ENCODE measurements around the genes CYP4F22, USHBP1 and BABAM1.

DNA sequence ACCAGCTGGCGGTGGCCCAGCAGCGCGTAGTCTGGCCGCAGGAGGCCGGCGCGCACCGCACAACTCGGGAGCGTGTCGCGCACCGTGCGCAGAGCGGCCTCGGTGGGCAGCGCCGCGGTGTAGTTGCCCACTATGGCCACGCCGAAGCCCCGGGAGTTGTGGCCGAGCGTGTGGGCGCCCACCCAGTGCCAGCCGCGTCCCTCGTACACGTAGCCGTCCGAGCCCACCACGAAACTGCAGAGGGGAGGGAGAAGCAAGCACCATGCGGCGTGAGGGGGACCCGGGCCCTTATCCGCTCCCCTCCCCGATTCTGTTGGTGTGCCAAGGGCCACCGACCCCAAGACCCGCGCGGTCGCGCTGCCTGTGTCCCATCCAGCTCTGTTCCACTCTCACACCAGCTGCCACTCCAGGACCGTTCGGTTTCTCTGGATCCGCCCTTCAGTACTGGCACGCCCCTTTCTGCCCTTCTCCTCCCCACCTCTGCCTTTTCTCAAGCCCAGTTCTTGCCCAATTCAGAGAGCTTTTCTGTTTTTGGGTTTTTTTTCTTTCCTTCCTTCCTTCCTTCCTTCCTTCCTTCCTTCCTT is 5.4 kb upstream of the RASAL3 start:
- PRO-cap, 4 experiments, result peak in 2 of 4 experiments; most common minus-strand start position 380 of the sequence (in 1)
- RAMPAGE, long total RNA, 4 experiments, result no peak in any of the 4 experiments

GRCh38 chr19:15508166-15508755 is at the start of gene CYP4F22:
Gene CYP4F22 (plus strand): TSS chr19:15508525.
- PRO-cap, 4 experiments, result peak in 1 of 4 experiments; most common plus-strand start chr19:15508525 (in 1)
- RAMPAGE, long total RNA, 4 experiments, result no peak in any of the 4 experiments

DNA sequence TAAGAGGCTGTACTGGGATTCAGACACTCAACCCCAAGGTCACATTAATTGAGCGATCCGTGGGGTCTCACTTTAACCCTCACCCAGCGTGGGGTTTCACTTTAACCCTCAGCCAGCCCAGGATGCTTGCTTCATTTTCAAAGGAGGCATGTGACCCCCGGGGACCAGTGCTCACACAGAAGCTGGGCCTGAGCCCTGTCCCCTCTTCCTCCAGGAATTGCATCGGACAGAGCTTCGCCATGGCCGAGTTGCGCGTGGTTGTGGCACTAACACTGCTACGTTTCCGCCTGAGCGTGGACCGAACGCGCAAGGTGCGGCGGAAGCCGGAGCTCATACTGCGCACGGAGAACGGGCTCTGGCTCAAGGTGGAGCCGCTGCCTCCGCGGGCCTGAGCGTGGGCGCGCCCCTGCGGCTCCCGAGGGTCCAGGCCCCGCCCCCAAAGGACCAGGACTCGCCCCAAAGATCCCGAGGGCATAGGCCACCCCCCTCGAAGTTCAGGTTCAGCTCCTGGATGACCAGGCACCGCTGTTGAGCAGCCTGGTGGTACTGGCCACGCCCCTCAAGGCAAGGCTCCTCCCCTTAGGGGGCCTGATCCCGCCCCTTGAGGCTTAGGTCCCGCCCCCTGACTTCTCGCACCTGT is 42.9 kb downstream of the CYP4F22 start:
- PRO-cap, 4 experiments, result peak in 4 of 4 experiments; most common plus-strand start position 283 of the sequence (in 1); most common minus-strand start position 248 of the sequence (in 2)
- RAMPAGE, long total RNA, 4 experiments, result no peak in any of the 4 experiments

GRCh38 chr19:15828089-15828625 is 12.7 kb upstream of the OR10H1 start:
- PRO-cap, 4 experiments, result no peak in any of the 4 experiments
- RAMPAGE, long total RNA, 4 experiments, result no peak in any of the 4 experiments

- PRO-cap, 4 experiments, result peak in 4 of 4 experiments; most common plus-strand start chr19:15837235 (in 4); most common minus-strand start chr19:15836879 (in 4)
- RAMPAGE, long total RNA, 4 experiments, result no peak in any of the 4 experiments
Measured at GRCh38 chr19:15836600-15837346, 21.3 kb upstream of the OR10H1 start.

- PRO-cap, 4 experiments, result no peak in any of the 4 experiments
- RAMPAGE, long total RNA, 4 experiments, result no peak in any of the 4 experiments
Measured at GRCh38 chr19:16087944-16088513, 11.7 kb downstream of the TPM4 start.

- PRO-cap, 4 experiments, result no peak in any of the 4 experiments
- RAMPAGE, long total RNA, 4 experiments, result no peak in any of the 4 experiments
Measured at GRCh38 chr19:16094666-16095476, 16.8 kb upstream of the RAB8A start.

DNA sequence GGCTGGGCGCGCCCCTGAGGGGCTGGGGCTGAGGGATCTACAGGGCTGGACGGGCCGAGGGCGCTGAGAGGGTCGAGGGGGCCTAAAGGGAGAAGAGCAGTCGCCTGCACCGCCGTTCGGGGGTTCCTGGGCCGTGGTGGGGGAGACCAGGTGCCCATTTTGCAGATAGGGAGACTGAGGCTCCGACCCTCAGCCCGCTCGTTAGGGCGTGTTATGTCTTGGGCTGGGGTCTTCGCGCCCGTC is 298 bp downstream of the RAB8A start:
- PRO-cap, 4 experiments, result no peak in any of the 4 experiments
- RAMPAGE, long total RNA, 4 experiments, result no peak in any of the 4 experiments

- PRO-cap, 4 experiments, result no peak in any of the 4 experiments
- RAMPAGE, long total RNA, 4 experiments, result no peak in any of the 4 experiments
Measured at GRCh38 chr19:16197080-16197353, 694 bp upstream of the AP1M1 start.

GRCh38 chr19:16529507-16530333 is 12.5 kb downstream of the CHERP start:
- PRO-cap, 4 experiments, result no peak in any of the 4 experiments
- RAMPAGE, long total RNA, 4 experiments, result no peak in any of the 4 experiments

DNA sequence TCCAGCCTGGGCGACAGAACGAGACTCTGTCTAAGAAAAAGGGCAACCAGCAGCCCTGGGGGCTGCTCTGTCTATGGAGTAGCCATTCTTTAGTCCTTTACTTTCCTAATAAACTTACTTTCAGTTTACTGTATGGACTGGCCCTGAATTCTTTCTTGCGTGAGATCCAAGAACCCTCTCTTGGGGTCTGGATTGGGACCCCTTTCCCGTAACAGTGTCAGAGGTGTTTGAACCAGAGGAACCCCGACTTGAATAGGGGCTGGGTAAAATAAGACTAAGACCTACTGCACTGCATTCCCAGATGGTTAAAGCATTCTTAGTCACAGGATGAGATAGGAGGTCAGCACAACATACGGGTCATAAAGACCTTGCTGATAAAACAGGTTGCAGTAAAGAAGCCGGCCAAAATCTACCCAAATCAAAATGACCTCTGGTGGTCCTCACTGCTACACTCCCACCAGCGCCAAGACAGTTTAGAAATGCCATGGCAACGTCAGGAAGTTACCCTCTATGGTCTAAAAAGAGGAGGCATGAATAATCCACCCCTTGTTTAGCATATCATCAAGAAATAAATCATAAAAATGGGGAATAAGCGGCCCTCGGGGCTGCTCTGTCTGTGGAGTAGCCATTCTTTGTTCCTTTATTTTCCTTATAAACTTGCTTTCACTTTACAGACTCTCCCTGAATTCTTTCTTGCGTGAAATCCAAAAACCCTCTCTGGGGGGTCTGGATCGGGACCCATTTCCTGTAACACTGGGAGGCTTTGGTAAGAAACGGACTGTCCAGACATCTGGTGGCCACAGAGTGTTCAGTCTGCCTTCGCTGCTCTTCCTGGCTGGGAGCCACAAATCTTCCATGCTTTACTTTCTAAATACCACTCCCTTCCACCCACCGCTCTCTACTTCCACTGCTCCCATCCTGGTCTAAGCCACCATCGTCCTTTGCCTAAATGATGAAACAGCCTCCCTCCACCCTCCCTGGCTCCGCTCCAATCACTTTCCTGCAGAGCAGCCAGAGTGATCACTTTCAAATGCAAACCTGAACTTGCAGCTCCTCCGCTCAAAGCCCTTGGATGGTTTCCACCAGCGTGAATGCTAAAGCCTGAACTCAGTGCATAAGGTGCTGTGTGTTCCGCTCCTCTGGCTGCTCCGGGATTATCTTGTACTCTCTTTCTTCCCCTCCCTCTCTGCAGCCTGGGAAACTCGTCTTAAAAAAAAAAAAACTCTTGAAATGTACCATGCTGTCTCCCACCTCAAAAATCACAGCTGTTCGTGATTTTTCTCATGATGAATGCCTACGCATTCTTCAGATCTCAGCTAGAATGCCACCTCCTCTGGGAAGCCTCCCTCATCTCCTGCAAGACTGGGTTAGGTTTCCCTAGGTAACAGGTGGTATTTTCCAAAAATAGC is 4.2 kb upstream of the SIN3B start:
- PRO-cap, 4 experiments, result peak in 1 of 4 experiments; most common plus-strand start position 591 of the sequence (in 1); most common minus-strand start position 755 of the sequence (in 1)
- RAMPAGE, long total RNA, 4 experiments, result no peak in any of the 4 experiments

GRCh38 chr19:17055583-17056283 is 19.5 kb downstream of the HAUS8 start:
- PRO-cap, 4 experiments, result no peak in any of the 4 experiments
- RAMPAGE, long total RNA, 4 experiments, result no peak in any of the 4 experiments

GRCh38 chr19:17090476-17091286 is 15.1 kb downstream of the MYO9B start:
- PRO-cap, 4 experiments, result peak in 1 of 4 experiments; most common plus-strand start chr19:17090823 (in 1); most common minus-strand start chr19:17090637 (in 1)
- RAMPAGE, long total RNA, 4 experiments, result no peak in any of the 4 experiments

GRCh38 chr19:17109757-17110646 is 34.4 kb downstream of the MYO9B start:
- PRO-cap, 4 experiments, result peak in 4 of 4 experiments; most common plus-strand start chr19:17110329 (in 2); most common minus-strand start chr19:17110062 (in 3)
- RAMPAGE, long total RNA, 4 experiments, result no peak in any of the 4 experiments

DNA sequence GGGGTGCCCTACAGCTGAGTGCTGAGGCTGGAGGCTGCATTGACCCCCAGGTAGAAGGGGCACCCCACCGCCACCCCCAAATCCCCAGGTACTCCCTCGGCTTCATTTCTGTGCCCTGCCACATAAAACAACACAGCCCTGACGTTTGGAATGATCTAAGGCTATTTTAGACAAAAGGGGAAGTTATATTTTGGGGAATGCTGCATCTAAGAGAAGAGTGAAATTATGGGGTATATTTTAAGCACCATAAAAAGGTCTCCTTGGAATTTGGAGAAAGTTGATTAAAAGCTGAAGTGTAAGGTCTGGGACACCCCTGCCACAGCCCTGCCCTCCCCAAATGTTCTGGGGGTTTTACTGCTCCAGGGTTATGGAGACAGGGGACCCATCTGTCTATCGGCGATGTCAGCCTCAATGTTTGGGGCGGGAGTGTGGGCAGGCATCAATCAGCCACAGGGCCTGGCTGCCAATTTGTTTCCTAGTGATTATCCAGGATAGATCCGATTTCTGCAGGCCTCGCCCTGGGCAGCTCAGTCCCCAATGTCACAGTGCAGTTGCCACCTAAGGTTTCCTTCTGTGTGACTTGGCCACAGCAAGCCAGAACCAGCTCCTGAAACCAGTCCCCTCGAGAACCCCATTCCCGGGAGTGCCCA is 41.3 kb downstream of the MYO9B start:
- PRO-cap, 4 experiments, result no peak in any of the 4 experiments
- RAMPAGE, long total RNA, 4 experiments, result no peak in any of the 4 experiments

- PRO-cap, 4 experiments, result no peak in any of the 4 experiments
- RAMPAGE, long total RNA, 4 experiments, result no peak in any of the 4 experiments
Measured at GRCh38 chr19:17152538-17152853, 62.7 kb upstream of the USE1 start.

- PRO-cap, 4 experiments, result no peak in any of the 4 experiments
- RAMPAGE, long total RNA, 4 experiments, result no peak in any of the 4 experiments
Measured at GRCh38 chr19:17200087-17201142, 14.7 kb upstream of the USE1 start.

DNA sequence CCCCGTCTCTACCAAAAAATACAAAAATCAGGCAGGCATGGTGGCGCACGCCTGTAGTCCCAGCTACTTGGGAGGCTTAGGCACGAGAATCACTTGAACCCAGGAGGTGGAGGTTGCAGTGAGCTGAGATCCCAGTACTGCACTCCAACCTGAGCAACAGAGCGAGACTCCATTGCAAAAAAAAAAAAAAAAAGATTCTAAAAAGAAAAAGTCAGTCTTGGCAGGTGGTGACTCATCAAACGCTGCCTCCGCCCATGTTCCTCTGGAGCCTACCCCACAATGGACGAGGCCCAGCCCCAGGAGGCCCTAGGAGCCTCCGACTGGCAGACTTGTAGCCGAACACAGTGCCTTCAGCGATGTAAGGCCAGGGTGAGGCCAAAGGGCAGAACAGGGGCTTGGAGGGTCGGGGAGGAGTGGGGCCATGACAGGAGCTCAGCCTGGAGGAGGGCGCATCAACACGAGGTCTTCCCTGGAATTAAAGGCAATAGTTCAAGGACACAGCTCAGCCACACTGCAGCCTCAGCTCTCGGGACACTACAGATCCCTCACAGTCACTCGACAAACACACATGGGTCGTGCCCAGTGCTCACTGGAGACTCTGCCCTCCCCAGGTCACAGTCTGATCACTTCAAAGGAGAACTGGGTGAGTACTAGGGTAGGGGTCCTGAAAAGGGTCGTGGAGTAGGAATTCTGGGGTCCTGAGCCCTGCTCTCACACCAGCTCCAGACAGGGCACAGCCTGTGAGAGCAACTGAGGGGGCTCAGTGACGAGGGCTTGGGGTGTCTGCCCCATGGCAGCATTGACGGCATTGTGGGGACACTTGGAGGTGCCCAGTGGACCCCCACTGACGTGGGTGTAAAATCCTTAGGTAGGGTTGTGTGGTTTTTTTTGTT is 5.2 kb downstream of the USE1 start:
- PRO-cap, 4 experiments, result no peak in any of the 4 experiments
- RAMPAGE, long total RNA, 4 experiments, result no peak in any of the 4 experiments

DNA sequence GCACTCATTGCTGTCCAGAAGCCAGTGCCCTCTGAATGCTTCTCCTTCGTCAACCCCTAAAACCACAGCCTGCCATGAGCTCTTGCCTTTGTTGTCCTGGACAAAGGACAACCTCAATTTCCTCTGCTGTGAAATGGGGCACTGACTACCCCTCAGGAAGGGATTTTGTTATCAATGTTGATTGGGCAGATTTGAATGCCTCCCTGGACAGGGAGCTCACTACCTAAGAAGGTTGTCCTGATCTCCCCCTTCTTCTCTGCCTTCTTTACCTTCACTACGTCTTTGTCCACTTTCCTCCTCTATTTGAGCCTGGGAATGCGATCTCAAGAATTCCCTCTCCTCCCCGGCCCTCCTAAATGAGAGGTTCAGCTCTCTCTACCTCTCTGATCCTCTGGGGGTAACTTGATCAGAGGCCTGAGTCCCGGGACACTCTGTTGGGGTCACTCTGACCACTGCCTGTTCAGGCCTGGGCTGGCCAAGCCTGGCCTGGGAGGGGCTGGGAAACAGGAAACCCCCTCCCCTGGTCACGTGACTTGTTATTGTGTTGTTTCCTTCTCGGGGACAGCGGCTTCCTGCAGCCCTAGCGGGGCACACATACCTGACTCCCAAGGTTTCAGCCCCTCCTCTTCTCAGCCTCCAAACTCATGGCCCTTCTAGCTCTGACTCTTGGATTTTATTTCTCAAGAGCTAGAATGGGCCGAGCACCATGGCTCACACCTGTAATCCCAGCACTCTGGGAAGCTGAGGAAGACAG is at the start of gene USHBP1:
Gene USHBP1, minus strand, starts transcription at position 454 of the 754 bp plus-strand sequence.
- PRO-cap, 4 experiments, result peak in 4 of 4 experiments; most common plus-strand start position 564 of the sequence (in 2); most common minus-strand start position 454 of the sequence (in 3)
- RAMPAGE, long total RNA, 4 experiments, result start-site peak on the minus strand in 2 of 4 experiments, centred at positions 463 to 470 of the sequence, 55 to 66 reads per replicate

DNA sequence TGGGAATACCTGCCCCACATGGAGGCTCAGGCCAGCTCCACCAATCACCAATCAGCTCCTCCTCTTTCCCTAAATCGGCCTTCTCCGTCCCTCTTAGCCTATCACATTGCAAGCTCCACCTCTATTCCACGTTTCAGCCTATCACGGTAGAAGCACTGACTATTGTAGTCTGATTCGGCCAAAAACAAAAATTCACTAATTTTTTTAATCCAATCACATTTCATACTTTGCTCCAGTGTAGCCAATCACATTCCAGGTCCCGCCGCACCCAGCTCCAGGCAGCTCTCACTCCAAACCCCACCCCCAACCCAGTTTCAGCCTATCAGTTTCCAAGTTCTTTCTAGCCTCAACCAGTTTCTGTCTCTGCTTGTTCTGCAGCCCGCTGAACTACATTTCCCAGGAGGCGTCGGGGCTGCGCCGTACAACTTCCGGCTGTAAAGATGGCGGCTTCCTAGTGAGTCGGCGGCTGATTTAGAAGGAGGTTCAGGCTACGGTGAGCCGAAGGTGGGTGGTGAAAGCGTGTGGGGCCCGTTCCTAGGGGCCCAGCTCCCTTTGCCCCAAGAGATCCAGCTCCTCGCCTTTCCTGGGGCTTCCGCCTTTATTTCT is at the start of gene BABAM1:
Gene BABAM1, plus strand, starts transcription at position 420 of the 606 bp plus-strand sequence.
- PRO-cap, 4 experiments, result peak in 4 of 4 experiments; most common plus-strand start position 437 of the sequence (in 2); most common minus-strand start position 53 of the sequence (in 2)
- RAMPAGE, long total RNA, 4 experiments, result start-site peak on the plus strand in 4 of 4 experiments, centred at positions 424 to 440 of the sequence, 141 to 373 reads per replicate

Data from spleen (tissue), 7 donors.